ENCODE measurements around the gene FANCC.

- RRBS = no CpG with 5 or more reads among the region's 8 CpGs
Observed at GRCh38 chr9:94866940-94867653, 140.6 kb downstream of the AOPEP start.

GRCh38 chr9:94900486-94901190, 174.1 kb downstream of the AOPEP start:
- RRBS = no CpG with 5 or more reads among the region's 7 CpGs

GRCh38 chr9:94921748-94922098, 195.2 kb downstream of the AOPEP start:
- RRBS = 25% methylated on average over 3 of the region's 10 CpGs

DNA sequence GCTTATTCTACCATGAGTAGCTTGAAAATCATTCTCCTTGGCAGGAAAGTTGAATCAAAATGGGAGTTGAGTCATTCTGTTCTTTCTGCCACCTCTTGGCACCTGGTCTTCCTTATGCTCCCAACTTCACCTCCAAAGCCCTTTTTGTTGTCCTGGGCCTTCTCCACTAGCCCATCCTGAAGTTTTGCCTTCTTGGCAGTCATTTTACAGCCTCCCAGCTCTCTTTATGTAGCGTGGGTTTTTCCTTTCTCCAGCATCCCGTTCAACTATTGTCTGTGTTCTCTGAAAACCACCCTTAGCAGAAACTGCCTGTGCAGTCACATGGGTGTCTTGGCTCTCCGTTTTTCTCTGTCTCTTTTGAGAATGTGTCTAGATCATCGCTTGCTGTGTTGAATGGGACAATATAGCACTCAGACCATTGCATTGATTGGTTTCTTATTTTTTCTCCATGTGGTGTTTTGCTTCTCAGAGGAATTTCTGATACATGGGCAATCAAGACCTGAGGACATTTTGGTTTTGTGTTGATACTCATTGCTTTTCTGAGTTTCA, 222.3 kb downstream of the AOPEP start:
- RRBS = no CpG with 5 or more reads among the region's 4 CpGs

DNA sequence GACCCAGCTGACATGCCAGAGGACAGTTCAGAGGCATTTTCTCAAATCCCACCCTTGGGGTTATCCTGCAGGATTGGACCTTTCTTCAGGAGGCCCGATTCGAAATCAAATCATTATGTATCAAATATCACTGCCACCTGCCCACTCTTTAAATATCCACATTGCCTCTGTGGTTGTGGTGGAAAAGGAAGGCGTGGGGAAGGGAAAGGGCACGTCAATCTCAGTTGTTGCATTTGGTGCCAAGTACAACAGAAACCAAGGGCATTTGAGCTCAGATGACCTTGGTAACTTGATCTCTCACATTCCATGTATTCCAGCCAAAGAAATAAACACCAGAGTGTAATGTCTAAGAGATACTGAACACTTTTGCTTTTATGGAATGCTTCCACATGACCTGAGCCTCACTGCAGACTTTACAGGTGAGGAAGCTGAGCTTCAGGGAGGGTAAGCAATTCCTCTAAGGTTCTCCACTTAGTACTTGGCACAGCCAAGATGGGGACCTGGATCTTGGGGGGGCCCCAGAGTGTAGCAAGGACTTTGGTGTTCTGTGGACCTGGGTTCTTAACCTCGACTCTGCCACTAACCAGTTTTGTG, 224.4 kb downstream of the AOPEP start:
- RRBS = no CpG with 5 or more reads among the region's 5 CpGs

- RRBS = no CpG with 5 or more reads among the region's 4 CpGs
Observed at GRCh38 chr9:94971379-94971737, 244.9 kb downstream of the AOPEP start.

DNA sequence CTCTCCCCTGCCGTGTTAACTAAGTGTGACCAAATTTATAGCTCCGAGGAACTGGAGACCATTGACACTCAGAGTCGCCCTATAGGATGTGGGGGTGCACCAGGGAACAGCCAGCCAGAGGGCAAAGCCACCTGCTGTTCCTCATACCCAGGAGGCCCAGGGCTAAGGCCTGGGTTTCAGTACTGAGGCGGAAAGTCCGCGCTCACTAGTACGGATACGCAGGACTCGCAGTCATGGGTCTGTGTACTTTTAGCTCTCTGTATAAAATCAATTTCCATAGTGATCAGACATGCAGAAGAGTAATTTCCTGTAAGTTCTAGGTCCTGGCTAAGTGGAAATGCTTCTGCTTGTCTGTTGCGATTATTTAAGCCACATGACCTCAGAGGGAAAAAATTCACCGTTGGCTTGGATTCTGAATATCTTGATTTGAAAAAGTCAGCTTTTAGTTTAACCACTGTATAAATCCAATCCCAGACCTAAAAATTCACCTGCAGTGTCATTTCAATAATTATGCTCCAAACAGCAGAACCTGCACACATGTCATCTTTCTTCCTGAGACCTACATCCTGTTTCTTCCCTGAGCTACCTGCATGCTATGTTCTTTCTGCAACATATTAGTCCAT, 247.1 kb downstream of the AOPEP start:
- RRBS = no CpG with 5 or more reads among the region's 11 CpGs

DNA sequence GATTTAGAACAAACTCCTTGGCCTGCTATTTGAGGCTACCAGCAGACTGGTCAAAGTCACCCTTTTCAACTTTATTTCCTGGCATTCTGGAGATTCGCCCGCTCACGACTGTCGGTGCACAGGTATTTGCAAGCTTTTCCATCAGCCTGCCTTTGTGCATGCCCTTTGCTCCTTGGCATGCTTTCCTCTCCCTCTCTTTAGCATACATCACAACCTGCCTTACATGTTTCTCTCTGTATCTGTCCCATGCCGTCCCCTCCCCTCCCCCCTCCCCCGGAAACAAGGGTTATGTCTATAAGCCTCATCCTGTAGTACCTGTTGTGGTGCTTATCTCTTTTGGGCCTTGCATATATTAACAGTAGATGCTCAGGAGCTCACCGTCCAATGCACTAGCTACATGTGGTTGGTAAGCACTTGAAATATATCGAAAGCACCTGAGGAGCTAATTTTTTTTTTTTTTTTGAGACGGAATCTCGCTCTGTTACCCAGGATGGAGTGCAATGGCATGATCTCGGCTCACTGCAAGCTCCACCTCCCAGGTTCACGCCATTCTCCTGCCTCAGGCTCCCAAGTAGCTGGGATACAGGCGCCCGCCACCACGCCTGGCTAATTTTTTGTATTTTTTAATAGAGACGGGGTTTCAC, 257.2 kb downstream of the AOPEP start:
- RRBS = no CpG with 5 or more reads among the region's 16 CpGs

- RRBS = no CpG with 5 or more reads among the region's 16 CpGs
Observed at GRCh38 chr9:94993143-94994147, 266.9 kb downstream of the AOPEP start.

DNA sequence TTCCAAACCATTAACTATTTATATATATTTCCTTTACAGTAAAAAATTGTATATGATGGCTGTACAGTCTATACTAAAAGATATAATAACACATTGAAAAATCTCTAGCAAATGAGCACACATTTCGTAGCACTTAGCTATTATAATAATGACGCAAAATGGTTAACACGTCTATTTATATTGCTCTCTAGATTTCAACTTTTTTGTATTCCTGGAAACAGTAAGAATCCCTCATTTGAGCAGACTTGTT, 277.1 kb downstream of the AOPEP start:
- RRBS = no CpG with 5 or more reads among the region's 3 CpGs

- RRBS = no CpG with 5 or more reads among the region's 8 CpGs
Observed at GRCh38 chr9:95009019-95009868, 282.7 kb downstream of the AOPEP start.

DNA sequence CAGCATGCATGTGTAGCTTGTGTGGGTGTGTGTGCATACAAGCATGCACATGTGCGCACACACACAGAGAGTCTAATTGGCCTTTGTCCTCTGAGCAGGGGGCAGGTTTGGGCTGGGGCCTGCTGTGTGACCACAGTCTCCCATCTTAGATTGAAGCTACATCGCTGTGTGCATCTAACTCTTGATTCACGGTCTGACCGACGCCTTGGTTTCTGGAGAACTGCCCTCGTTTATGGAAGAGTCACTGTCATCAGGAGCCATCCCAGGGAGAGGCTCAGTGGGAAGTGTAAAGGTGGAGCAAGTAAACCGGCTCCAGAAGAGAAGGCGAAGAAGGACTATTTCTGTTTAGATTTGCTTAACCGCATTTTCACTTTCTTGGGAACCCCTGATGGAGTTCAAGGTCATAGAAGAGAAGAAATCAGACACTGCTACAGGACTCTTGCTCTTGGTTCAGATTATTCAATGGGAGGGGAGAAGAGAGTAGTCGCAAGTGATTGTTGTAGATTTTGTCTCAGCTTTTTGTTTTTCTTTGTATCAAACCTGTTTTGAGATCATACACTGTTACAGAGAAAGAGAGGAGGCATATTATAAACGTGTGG, 295.2 kb downstream of the AOPEP start:
- RRBS = no CpG with 5 or more reads among the region's 11 CpGs

- RRBS = no CpG with 5 or more reads among the region's 5 CpGs
Observed at GRCh38 chr9:95030867-95031382, 286.6 kb downstream of the FANCC start.

DNA sequence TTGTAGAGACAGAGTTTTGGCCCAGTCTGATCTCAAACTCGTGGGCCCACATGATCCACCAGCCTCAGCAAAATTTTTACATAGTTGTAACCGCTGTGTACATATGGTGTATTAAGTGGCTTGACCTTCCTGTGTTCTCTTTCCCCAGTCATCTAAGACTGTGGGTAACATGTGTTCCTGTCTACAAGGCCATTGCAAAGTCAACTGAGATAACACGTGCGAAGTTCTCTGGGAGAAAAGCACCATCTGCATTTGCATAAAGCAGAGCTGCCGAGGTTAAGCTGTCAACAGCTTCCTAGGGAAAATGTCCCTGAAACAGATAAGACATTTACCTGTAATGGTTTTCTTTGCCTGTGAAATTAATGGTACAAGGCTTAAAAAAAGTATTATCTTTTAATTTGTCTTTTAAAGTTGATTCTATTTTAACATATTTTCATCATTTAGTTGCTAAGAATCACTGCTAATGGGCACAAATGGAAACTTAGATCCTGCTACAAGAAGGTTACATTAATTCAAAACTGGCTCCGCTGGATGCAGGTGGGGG, 273.6 kb downstream of the FANCC start:
- RRBS = no CpG with 5 or more reads among the region's 6 CpGs

- RRBS = no CpG with 5 or more reads among the region's 8 CpGs
Observed at GRCh38 chr9:95049812-95050640, 267.5 kb downstream of the FANCC start.

- RRBS = no CpG with 5 or more reads among the region's 9 CpGs
Observed at GRCh38 chr9:95101963-95102471, 215.5 kb downstream of the FANCC start.

DNA sequence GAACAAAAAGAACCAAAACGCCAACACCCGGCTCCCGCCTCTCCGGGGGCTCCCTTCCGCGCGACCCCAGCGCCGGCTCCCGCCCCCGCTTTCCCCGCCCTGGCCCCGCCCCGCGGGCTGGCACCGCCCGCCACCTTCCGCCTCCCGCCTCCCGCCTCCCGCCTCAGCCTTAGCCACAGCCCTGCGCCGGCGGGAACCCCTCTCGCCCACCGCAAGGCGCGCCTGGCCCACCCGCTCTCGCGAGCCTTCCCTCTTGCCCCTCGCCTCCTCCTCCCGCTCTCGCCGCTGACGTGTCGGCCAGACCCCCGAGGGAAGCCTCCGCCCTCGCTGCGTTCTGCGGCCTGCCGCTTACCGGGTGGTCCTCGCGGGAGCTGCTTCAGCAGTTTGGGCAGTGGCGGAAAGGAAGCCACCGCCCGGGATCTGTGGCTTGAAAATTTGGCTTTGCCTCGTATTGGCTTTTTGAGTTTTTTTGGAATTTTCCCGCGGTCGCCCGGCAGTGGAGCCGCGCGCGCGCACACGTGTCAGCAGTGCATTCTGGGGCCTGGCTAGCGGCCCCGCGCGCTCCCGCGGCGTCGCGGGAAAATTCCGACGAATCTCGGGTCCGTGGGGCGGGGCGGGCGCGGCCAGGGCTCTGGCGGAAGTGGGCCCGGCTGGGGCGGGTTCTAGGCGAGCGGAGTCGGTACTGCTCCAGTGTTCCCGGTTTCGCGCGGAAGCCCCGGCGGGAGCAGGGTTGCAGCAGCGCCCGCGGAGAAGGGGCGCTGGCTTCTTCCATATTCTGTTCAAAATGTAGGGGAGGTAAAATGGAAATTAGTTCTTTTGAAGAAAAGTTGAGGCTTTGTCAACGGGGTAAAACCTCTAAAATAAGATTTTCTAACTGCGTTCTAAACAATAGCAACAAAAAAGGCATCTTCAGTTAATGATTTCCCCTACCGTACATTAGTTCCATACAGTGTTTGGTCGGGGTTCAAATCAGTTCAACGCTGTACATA, at the start of gene FANCC:
TSS of gene FANCC (minus strand) at position 536 of the 989 bp plus-strand sequence.
- RRBS = 1% methylated on average over 24 of the region's 98 CpGs

- RRBS = 94% methylated on average over 4 of the region's 23 CpGs
Observed at GRCh38 chr9:95446932-95447270, 62.2 kb downstream of the PTCH1 start.

DNA sequence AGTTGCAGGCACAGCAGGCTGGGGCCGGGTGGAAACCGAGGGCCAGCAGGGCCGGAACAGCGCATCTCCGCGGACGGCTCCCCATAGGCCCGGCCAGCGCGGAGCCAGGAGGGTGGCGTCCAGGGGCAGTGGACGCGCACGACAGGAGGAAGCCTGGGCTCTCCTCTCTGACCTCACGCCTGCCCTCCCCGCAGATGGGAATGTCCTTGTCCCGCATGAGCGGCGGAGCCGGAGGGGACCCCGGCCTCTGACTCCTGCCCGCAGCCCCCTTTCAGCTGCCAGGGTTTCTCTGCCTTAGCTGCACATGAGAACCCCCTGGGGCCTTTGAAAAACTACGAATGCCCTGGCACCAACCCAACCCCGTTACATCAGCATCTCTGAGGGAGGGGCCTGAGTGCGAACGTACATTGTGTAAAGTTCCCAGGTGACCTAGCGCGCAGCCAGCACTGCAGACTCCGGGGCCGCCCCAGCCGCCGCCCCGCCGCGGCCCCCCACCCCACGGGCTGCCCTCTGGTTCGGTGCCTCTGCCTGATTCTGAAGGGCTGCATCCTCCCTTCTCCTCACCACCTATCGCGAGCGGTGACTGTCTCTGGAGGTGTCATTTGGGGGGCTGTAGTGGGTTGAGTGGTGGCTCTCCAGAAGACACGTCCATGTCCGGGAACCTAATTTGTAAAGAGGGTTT, 44.1 kb upstream of the PTCH1 start:
- RRBS = 89% methylated on average over 5 of the region's 42 CpGs